Melanocyte of skin (primary cell): ENCODE measurements around a stretch of chr2.

GRCh38 chr2:108618918-108619346, 84.7 kb downstream of the LIMS1 start:
- CAGE, long polyA plus RNA, 2 experiments, result no peak in any of the 2 experiments

GRCh38 chr2:108684356-108685461, 34.6 kb upstream of the RANBP2 start:
- CAGE, long polyA plus RNA, 2 experiments, result no peak in any of the 2 experiments

DNA sequence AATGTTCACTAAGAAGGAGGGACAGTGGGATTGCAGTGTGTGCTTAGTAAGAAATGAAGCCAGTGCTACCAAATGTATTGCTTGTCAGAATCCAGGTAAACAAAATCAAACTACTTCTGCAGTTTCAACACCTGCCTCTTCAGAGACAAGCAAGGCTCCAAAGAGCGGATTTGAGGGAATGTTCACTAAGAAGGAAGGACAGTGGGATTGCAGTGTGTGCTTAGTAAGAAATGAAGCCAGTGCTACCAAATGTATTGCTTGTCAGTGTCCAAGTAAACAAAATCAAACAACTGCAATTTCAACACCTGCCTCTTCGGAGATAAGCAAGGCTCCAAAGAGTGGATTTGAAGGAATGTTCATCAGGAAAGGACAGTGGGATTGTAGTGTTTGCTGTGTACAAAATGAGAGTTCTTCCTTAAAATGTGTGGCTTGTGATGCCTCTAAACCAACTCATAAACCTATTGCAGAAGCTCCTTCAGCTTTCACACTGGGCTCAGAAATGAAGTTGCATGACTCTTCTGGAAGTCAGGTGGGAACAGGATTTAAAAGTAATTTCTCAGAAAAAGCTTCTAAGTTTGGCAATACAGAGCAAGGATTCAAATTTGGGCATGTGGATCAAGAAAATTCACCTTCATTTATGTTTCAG, 20.9 kb upstream of the CCDC138 start:
- CAGE, long polyA plus RNA, 2 experiments, result no peak in any of the 2 experiments

- CAGE, long polyA plus RNA, 2 experiments, result no peak in any of the 2 experiments
These were observed 19.1 kb upstream of the CCDC138 start for GRCh38 chr2:108767457-108767906.

GRCh38 chr2:108777000-108777468, 9.5 kb upstream of the CCDC138 start:
- CAGE, long polyA plus RNA, 2 experiments, result no peak in any of the 2 experiments

DNA sequence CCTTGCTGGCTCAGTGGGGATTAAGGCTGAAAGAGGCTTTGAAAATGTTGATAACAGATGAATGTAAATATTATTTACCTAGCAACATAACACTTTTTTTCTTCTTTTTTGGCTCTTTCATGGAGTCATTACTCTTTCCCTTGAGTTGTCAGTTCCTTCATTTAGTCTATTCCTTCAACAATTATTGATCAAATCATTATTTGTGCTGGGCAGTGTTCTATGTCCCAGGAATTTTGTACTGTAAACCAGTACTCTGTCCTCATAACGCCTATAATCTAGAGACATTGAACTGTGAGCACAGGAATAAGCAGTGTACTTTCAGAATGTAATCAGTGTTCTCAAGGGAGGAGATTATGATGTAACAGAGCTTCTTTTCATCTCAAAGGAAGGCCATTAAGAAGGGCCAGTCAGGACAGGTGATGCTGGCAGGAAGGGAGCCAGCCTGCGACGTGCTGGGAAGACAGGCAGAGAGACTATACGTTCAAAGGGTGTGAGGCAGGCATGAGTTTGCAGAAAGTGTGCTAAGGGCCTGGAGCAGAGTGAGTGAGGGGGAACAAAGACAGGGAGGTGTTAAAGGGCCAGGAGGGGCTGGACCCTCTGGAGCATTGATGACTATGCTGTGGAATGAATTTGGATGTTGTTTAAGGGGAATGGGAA, 59.2 kb upstream of the SH3RF3 start:
- CAGE, long polyA plus RNA, 2 experiments, result no peak in any of the 2 experiments

DNA sequence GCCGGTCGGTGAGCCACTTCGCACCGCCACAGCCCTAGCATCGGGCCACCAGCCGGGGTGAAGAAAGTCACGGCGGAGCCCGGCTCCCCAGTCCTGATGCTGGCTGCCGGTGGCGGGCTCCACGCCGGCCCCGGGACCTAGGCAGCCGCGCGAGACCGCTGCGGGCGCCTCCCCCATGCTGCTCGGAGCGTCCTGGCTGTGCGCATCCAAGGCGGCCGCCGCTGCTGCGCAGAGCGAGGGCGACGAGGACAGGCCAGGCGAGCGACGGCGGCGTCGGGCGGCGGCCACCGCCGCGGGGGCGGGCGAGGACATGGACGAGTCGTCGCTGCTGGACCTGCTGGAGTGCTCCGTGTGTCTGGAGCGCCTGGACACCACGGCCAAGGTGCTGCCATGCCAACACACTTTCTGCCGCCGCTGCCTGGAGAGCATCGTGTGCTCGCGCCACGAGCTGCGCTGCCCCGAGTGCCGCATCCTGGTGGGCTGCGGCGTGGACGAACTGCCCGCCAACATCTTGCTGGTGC, 421 bp downstream of the SH3RF3 start:
- CAGE, long polyA plus RNA, 2 experiments, result no peak in any of the 2 experiments

DNA sequence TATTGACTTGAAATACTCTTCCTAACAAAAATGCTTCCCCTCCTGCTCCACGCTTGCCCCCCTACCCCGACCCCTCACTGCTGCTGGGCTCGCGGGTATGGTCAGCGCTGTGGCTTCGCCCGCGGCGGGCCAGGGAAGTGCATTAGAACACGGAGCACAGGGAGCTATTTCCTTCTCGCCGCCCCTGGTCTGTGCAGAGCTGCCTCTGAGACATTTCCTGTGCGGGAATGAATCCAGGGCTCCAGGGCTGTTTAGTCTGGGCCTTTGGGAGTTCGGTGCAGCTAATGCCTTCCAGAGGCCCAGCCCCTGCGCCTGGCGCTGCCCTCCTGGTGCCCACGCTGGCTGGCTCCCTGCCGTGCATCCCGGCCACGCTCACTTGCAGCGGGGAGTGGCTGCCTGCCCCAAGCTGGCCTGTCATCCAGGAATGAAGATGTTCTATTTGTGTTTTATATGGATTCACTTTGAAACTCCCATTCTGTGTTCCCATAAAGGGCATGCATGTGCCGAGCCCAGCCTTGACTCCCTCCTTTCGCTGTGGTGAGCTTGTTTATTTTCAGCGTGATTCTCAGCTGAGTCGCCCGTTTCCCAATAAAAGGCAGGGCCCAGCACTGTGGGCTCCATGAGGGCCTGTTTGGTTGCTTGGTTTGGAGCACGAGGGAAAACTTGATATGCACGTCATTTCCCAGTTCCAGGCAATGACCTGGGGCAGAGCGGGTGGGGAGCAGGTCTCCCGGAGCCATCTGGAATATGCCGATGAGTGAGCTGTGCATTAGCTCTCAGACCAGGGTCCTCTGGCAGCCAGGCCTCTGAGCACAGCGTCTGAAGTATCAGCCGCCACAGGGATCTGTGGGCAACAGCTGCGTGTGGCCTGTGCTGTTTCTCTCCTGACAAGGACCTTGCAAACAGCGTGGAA, 42.7 kb downstream of the SH3RF3 start:
- CAGE, long polyA plus RNA, 2 experiments, result no peak in any of the 2 experiments

DNA sequence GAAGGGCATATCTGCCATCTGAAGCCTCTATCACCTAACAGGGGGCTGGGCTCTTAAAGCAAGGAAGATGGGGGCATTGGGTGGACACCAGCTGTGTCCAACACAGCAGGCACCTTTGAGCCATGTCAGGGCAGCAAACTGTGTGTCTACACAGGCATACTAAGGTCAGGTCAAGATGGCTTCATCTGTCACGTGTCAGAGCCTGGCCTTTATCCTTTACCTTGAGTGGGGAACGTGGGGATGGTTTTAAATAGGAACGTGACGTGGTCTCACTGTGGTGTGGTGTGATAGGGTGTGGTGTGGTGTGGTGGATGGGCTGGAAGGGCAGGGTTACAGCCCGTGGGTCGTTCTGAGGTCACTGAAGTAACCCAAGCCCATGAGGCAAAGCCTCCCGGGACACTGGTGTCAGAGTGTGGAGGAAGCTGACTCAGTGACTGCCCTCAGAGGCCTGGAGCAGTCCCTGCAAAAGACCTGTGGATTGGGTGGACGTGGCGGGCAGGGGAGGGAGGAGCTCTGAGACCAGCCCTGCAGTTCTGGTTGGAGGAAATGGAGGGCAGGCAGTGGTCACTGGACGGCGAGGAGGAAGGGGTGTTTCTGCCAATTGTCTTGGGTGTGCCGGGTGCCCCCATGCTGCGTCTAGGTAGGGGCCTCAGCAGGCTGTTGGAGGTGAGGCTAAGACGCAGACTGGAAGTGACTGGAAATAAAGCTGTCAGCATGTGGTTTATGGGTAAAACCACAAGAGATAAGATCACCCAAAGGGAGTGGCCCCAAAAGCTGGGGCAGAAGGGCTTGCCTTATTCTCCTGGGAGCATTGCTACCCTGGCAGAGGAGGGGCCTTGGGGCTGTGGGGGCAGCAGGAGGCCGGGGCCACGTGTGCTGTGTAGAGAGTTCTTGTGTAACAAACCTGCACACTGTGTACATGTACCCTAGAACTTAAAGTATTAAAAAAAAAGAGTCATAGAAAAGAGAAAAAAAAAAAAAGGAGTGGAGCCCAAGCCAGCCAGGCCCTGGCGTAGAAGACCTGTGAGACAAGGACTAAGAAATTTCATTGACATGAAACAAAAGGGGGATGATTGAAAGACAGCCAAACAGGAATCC, 84.8 kb downstream of the SH3RF3 start:
- CAGE, long polyA plus RNA, 2 experiments, result no peak in any of the 2 experiments

DNA sequence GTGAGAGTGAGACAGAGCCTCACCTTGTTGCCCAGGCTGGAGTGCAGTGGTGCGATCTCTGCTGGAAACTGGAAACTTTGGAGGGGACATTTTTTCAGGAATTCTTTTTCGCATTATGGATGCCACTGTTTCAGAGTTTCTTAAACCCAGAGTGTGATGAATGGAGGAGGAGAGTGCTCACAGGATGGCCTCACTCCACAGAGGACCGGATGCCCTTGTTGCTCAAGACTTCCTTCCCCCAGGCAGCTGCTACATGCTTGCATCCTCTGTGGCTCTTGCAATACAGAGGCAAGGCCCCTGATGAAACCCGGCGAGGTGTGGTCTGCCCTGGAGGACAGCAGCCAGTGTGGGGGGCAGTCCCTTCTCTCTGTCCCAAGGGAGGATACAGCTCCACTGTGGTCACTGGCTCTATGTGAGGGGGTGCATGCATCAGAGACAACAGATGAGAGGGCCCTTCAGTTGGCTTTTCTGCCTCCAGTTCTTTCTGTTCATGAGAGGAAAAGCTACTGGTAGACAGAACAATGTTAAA, 109.6 kb downstream of the SH3RF3 start:
- CAGE, long polyA plus RNA, 2 experiments, result no peak in any of the 2 experiments

- CAGE, long polyA plus RNA, 2 experiments, result no peak in any of the 2 experiments
These were observed 195.7 kb downstream of the SH3RF3 start for GRCh38 chr2:109324560-109325326.

GRCh38 chr2:109351091-109351594, 222.1 kb downstream of the SH3RF3 start:
- CAGE, long polyA plus RNA, 2 experiments, result no peak in any of the 2 experiments

GRCh38 chr2:109375882-109376606, 237.7 kb downstream of the SEPTIN10 start:
- CAGE, long polyA plus RNA, 2 experiments, result no peak in any of the 2 experiments

DNA sequence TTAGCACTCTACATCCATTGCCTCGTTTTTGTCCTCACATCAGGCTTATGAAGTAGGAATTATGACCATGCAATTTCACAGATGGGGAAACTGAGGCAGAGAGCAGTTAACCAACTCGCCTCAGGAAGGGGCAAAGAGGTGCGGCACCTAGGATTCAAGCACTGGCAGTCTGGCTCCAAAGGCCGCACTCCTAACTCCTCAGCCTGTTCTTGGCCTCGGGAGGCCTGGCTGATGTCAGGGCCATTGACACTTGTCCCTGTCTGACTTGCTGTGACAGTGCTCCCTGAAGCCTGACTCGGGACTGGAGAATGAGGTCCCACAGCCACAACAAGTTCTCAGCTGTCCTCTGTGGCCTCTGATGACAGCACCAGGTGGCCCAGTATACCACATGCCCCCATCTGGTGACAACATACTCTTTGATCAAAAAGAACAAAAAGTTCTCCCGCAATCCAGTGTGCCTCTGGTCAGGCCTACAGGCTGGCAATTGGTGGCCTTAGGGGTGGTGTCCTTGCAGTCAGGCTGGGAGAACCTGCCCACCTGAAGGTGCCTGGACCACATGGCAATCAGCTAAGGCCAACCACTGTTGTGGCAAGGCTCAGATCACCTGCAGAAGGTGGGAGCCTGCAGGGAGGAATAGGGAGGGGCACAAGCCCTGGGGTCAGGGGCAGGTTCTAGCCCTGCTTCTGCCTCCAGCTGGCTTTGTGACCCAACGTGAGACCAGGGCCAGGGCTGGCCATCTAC, 102.6 kb downstream of the SEPTIN10 start:
- CAGE, long polyA plus RNA, 2 experiments, result no peak in any of the 2 experiments

- CAGE, long polyA plus RNA, 2 experiments, result no peak in any of the 2 experiments
These were observed 99.6 kb downstream of the SEPTIN10 start for GRCh38 chr2:109513936-109514718.

DNA sequence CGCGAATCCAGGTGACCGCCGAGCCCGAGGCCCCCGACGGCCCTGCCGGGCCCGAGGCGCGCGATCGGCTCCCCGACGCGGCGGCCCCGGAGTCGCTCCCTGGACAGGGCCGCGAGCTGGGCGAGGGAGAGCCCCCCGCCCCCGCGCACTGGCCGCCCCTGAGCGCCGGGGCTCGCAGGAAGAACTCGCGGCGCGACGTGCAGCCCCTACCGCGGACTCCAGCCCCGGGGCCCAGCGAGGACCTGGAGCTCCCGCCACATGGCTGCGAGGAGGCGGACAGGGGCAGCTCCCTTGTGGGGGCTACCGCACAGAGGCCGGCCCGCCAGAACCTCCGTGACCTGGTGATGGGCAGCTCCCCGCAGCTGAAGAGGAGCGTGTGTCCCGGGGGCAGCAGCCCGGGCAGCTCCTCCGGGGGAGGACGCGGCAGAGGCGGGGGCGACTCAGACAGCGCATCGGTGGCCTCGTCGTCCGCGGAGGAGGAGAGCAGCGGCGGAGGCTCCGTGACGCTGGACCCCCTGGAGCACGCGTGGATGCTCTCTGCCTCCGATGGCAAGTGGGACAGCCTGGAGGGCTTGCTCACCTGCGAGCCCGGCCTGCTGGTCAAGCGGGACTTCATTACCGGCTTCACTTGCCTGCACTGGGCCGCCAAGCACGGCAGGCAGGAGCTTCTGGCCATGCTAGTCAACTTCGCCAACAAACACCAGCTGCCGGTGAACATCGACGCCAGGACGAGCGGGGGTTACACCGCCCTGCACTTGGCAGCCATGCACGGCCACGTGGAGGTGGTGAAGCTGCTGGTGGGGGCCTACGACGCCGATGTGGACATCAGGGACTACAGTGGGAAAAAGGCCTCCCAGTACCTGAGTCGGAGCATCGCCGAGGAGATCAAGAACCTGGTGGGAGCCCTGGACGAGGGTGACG, 869 bp downstream of the SOWAHC start:
- CAGE, long polyA plus RNA, 2 experiments, result no peak in any of the 2 experiments

DNA sequence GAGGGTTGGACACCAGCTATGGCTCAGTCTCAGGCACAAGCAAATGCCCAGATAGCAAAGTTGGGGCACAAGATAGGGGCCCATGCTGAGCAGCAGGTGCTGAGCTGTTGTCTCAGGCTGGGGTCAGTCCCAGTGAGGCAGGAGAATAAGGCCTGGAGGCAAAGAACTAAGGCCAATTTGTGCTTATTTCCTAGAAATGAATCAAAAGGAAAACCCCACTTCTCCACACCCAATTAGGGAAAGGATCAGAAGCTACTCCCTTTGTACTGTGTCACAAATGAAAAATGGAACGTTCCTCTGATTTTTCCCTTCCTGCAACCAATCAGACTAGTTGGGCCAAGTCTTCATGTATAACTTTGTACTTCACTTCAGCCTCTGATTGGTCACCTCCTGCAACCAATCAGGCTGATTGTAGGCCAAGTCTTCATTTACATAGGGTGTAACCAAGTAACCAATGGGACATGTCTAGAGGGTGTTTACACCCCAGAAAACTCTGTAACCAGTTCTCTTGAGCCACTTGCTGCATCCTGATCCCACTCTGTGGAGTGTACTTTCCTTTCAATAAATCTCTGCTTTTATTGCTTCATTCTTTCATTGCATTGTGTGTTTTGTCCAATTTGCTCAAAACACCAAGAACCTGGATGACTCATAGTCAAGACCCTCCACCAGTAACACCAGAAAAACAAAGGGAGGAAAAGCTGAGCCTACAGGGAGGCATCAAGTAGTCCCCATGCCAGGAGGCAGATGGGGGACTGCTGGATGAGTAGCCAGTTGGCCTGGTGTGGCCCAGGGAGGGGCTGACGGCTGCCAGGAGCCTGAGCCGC, 45.9 kb downstream of the SOWAHC start:
- CAGE, long polyA plus RNA, 2 experiments, result no peak in any of the 2 experiments

DNA sequence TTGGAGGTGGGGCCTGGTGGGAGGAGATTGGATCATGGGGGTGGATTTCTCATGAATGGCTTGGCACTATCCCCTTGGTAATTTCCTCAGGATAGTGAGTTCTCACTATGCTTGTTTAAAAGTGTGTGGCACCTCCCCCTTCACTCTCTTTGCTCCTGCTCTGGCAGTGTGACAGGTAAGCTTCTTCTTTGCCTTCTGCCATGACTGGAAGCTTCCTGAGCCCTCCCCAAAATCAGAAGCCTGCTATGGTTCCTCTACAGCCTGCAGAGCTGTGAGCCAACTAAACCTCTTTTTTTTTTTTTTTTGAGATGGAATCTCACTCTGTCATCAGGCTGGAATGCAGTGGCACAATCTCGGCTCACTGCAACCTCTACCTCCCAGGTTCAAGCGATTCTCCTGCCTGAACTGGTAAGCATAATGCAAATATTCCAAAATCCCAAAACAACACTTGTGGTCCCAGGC, 80.0 kb downstream of the SOWAHC start:
- CAGE, long polyA plus RNA, 2 experiments, result no peak in any of the 2 experiments

DNA sequence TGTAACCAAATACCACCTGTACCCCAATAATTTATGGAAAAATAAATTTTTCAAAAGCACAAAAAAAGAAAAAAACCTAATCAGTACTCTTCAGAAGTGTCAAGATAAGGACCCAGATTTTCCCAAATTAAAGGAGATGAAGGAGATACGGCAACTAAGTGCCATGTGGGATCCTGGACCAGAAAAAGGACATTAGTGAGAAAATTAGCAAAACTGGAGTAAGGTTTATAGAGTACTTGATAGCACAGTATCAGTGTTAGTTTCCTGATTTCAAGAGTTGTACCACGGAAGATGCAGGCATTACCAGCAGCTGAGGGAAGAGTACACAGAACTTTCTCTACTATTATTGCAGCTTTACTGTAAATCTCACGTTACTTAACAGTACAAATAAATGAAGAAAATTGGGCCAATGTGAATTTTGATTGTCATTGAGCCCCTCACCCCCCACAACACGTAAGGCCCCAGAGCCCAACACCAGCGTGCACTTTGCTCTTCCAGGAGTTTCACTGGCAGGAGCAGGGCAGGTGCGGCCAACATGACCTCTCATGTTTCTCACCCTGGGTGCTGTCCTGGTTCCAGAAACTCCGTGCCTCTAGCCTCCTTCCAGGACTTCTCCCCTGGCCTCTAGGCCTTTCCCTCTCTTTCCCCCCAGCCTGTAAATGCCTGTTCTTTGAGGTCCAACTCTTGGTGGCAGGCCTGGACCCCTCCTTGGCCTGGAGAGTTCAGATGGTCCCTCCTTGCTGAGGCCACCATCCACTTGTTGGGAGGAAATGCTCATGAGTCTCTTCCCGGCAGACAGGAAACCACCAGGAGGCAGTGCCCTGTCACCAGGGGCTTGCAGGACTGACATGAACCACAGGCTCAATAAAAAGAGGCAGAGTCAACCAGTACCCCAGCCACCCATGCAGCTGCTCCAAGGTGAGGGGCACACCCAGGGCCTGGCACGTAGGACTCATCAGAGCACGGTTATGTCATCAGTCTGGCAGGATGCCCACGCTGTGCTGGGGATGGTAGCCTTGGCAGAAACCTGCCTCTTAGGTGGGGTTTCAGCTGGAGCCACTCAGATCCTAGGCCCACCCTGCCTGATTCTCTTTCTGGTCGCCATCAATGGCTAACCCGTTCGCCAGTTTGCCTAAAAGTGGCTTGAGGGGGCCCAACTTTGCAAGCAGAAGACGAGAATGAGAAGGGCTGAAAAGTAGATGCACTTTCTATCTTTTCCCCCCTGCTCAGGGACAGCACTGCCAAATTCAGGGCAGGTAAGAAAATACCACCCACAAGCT, 1.6 kb downstream of the MALL start:
- CAGE, long polyA plus RNA, 2 experiments, result no peak in any of the 2 experiments

DNA sequence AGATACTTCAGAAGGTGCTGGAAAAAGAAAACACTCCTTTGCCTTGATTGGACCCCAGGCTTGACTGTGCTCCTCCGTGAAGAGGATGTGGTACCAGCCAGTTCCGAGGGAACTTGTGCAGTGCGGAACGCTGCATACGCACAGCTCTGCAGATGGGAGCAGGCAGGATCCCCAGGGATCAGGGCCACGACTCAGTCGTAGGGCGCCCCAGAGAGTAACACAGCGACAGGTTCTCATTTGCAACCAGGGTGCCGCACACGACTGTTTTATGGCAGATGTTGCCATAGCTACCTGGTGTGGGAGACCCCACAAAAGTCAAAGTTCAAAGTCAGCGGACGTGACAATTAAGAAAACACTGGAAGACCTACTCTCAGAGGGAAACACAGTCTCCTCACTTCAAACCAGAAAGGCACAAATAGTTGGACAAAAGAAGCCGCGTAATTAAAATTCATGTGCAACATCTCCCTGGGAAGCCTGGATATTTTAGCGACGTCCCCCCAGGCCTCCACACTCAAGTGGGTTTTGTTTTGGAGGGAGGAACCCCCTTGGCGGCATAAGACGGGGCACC, 718 bp downstream of the MALL start:
- CAGE, long polyA plus RNA, 2 experiments, result no peak in any of the 2 experiments